Monocyte (primary cell): ENCODE measurements around the gene ZBTB38.

DNA sequence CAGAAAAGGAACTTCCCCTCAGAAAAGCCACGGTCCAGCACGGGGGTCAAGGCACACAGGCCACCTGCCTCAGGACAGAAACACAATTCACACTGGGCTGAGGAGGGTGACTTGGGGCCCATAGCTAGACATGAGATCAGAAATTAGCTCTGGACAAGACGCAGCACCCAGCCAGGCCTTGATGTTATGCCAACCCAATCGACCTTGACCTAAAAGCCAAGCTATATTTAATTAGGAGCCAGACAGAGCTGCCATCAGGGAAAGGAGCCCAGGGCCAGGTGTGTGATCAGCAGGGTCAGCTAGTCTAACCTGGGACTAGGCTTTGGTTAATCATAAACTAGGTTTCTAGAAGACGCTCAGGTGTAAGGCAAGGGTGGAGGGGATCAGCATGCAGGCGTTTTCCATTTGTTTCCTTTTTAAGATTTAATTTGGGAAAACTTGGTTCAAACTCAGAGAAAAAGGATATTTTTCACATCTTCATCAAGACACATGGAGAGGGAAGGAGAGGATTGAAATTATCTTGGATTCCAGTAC lies 23.8 kb upstream of the SLC25A36 start:
- PRO-cap, 2 experiments: no peak in any of the 2 experiments

DNA sequence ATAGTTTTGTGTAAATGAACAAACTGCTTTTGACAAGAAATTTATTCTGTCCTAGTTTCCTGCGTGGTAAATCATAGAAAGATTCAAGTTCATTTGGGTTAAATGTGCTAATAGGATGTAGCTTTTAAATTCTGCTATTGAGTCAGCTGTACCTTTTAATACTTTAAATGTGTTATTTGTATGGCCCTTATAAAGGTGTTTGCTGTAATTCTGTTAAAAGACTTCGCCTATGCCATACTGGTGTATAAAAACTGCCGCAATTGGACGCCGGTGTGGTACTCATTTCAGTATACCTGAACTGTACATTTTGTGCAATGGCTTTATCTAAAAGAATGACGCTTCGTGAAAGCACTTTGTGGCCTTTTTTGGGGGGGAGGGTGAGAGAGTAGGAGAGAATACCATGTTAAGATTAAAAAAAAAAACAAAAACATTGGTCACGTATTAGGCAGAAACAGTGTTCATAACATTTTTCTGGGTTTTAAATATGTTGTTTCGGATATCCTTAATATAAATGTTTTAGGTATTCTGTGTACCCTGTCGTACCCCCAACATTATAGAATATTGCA lies 36.0 kb downstream of the SLC25A36 start:
- PRO-cap, 2 experiments: peak in 2 of 2 experiments; most common plus-strand start position 362 of the sequence (in 2)

GRCh38 chr3:141147715-141148229 lies 83.9 kb upstream of the PXYLP1 start:
- PRO-cap, 2 experiments: no peak in any of the 2 experiments

GRCh38 chr3:141367948-141369157 lies at the start of gene ZBTB38:
Gene ZBTB38, plus strand, starts transcription at chr3:141368504.
- PRO-cap, 2 experiments: no peak in any of the 2 experiments

- PRO-cap, 2 experiments: no peak in any of the 2 experiments
Observed at GRCh38 chr3:141410207-141411216, 42.2 kb downstream of the ZBTB38 start.

DNA sequence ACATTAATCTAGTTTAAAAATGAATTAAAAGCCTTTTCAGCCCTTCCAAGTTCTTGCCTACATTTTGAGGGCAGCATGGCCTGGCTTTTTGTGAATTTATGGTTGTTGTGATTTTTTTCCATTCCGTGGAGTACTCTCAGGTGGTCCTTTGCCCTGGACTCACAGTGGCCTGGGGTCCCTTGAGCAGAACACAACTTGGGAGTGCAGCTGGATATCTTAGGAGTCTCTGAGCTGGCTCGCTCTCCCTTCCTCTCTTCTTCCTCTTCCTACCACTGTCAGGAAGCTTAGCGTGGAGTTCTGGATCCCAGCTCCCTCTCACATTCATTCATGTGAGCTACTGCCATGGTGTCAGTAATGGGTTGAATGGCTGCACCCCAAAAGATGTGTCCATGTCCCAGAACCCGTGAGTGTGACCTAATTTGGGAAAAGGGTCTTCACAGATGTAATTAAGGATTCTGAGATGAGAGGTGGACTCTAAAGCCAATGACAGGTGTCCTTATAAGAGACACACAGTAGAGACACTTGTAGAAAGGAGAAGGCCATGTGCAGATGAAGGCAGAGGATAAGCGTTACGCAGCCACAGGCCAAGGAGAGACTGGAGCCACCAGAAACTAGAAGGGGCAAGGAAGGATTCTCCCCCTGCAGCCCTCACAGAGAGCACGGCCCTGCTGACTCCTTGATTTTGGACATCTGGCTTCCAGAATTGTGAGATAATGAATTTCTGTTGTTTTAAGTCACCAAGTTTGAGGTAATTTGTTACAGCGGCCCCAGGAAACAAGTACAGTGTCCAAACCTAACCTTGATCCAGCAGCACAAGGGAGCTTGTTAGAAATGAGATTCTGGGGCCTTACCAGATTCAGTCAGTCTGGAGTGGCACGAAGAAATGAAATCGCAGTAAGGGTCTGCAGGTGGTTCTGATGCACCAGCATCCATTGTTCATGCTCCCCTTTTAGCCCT lies 48.2 kb downstream of the ZBTB38 start:
- PRO-cap, 2 experiments: no peak in any of the 2 experiments

DNA sequence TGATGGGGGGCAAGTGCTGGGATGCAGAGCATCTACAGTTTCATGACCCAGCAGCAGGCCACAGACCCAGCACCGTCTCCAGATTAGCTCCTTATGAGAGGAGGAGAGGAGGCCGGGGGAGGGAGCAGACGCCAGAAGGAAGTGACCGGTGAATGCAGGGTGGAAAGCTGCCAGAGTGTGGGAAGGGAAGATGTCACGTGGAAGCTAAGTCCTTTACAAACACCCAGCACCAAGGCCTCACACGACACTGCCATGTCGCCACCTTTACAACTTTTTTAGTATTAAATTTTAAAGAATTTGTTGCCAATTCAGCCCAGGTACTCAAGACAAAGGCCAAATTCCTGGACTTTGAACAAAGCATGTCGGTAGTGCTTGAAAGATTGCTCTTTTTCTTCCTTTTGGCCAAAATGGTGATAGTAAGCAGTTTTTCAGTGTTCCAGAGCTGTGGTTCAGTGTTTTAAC lies 58.1 kb downstream of the ZBTB38 start:
- PRO-cap, 2 experiments: no peak in any of the 2 experiments

- PRO-cap, 2 experiments: no peak in any of the 2 experiments
Observed at GRCh38 chr3:141446362-141447669, 40.0 kb upstream of the RASA2 start.

DNA sequence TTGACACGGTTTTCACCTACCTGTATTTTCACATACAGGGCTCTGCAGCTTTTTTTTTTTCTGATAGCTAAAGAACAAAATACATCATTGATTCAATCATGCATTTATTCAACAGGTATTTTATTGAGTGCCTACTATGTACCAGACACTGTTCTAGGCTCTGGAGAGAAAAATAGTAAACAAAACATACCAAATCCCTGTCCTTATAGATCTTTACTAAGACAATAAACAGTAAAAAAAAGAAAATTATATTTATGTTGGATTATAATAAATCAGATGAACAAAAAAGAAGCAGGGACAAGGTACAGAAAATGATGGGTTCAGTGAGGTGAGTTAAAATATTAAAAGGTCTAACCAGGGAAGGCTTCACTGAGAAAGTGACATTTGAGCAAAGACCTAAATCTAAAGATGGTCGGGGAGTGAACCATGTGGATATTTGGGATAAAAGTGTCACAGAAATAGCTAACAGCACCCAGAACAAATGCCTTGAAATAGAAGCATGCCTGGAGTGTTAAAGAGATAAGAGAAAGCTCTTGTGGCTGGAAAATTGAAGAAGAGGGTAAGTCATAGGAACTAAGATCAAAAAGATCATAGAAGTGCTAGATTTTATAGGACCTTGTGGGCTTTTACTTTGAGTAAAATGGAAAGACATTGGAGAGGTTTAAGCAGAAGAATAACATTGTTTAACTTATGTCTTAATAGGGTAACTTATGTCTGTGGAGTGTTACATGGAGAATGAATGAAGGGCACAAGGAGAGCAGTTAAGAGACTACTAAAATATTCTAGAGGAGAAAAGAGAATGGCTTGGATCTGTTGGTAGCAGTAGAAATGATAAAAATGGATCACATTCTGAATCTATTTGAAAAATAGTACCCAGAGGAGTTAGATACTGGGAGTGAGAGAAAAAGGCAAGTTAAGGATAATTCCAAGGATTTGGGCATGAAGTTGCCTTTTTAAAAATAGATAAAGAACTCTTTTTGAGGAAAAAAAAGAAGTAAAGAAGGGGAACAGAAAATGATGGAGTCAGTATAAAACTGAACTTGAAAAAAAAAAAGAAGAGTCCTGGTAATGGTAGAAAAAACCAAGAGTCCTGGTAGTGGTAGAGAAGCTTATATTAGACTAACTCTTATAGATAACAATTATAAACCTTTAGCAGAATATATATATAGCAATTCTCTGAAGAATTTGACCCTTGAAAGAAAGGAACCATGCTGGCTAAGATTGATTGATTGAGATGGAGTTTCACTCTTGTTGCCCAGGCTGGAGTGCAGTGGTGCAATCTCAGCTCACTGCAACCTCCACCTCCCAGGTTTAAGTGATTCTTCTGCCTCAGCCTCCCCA lies 105.5 kb downstream of the RASA2 start:
- PRO-cap, 2 experiments: no peak in any of the 2 experiments

- PRO-cap, 2 experiments: peak in 1 of 2 experiments; most common plus-strand start chr3:141600360 (in 1)
Observed at GRCh38 chr3:141600171-141600858, 113.5 kb downstream of the RASA2 start.

DNA sequence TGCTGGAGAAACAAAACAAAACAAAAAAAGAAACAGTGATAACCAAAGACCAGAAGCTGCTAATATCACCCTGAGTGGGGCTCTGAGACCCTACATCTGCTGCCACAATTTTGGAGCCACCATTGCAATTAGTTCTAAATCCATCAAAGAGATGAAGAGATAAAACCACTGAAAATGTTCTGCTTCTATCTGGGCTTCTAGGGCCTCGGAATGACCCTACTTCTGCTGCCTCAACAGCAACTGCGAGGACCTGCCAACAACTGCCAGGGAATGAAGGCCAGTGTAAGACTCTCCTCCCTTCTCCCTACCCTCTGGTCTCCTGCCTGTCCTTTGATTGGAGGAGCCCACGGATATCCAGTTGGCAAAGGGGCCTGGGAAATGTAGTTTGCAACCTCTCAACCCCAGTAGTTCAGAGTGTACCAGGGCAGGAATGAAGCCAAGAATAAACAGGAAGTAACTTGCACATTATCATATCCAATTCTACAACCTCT lies 91.4 kb upstream of the RNF7 start:
- PRO-cap, 2 experiments: no peak in any of the 2 experiments

DNA sequence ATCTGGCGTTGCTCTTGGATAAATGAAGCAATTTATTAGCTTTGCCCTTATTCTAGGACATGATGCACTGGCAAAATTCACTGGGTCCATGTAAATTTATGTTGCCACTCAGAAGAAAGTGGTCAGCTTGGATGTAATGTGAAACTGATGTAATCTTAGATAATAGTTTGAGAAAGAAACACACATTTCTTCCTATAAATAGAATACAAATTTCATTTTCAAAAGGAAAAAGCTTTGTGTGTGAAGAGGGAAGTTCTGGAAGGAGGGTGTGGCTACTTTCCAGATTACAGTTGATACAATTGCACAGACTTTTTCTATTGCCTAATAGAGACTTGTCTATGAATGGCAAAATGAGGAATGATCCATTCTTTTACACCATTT lies 23.3 kb upstream of the ATP1B3 start:
- PRO-cap, 2 experiments: no peak in any of the 2 experiments

DNA sequence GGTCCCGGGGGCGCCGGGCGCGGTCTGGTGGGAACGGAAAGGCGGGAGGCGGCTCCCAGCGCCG lies 337 bp downstream of the ATP1B3 start:
- PRO-cap, 2 experiments: no peak in any of the 2 experiments

DNA sequence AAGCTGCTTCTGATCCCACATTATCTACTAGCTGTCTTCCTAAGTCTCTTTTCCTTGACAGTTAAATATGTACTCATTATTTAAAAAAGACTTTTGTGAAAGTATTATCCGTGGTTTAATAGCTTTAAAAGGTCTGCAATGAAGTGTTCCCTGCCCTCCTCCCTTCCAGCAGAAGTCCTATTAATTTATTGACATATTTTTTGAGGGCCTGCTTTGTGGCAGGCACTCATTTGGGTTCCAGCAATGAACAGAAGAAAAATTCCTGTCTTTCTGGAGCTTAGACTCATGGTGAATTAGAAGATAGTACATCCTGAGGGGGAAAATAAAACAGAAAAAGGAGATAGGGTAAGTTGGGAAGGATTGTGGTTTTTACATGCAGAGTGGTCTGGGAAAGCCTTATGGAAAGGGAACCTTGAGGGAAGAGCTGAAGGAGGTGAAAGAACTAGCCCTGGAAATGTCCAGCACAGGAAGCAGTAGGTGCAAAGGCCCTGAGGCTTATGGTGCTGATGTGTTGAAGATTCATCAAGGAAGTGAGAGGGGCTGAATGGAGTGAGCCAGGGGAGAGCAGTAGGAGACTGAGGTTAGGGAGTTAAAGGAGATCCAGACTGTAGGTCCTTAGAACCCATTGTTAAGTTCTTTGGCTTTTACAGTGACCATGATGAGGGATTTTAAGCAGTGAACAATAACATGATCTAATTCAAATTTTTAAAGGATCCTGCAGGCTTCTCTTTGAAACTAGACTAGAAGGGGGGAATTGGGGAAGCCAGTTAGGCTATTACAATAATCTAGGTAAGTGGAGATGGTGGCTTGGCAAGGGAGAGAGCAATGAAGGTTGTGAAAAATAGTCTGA lies 32.9 kb downstream of the ATP1B3 start:
- PRO-cap, 2 experiments: peak in 2 of 2 experiments; most common plus-strand start position 741 of the sequence (in 2)

GRCh38 chr3:141927256-141928299 lies 51.1 kb downstream of the ATP1B3 start:
- PRO-cap, 2 experiments: peak in 2 of 2 experiments; most common plus-strand start chr3:141927672 (in 2)

DNA sequence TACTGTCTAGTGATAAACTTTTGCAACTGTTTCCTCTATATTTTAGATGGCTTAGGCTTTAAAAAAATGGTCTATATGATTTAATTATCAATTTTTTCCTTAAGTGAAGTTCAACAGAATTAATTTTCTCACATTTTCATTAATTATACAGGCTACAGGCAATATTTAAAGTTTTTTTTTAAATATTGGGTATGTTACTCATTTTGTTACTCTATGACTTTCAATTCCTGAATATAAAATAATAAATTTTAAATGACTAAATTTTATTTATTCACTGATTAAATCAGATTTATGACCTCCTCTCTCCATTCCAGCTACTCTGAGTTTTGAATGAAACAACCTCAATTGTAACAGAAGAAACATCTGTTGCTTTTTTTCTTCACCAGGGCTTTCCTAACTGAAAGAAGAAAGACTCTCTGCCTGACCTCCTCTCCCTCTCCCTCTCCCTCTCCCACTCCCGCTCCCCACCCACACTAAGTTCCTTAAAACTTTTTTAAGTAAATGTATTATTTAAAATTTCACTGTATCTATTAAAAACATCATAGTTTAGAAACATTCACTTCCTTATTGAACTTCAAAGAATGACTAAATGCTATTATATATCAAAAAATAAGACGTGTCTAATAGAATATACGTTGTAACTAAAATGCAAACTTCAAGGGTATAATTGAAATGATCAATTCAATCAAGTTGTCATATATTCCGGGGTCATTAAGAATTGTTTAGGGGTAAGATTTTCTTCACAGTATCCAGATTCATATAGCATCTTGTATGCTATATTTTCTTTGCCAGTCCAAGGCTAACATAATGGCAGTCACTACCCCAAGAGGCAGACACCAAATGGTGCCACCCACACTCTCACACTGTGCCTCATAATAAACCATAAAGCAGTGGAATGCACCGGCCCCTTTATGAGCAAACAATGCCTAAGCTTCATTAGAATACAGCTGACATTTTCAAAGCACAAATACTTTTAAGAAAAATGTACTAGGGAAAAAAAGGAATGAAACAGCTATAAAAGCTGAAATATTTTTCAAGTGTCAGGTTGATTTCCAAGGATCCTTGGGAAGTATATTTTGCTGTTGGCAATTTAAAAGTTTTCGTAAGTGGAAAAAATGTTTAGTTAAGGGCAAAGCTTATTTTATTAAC lies 121.9 kb downstream of the TFDP2 start:
- PRO-cap, 2 experiments: no peak in any of the 2 experiments

DNA sequence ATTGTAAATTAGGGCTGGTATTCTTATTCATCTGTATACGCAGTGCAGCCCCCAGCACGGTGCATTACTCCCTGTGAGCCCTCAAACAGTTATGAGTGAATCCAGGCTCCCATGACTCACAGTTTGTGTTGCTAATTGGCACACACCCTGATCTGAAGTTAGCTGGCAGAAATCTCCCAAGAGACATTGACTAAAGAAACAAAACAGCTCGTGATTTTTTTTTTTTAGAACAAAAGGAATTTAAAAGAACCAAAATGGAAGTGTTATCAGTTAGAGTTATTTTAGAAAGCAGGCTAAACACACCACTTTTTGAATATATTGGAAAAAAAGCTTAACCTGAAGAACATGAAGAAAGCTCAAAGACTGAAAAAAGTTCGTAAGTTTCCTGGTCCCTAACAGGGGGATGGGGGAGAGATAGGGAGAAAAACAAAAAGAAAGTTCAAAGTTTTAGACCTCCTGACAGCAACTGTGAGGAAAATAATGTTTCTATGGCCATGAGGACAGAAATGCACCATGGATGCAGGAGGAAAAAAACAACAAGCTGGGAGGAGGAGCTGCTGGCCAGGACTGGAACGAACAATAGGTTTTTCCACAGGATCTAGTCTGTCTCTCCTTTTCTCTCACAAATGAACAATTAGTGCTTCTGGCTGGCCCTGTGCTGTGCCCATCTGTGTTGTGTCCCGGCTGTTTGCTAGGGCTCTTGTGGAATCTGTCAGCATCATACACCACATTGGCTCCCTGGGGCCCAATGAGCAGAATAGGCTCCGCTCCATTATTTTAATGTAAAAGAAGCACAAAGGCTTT lies 15.4 kb downstream of the GK5 start:
- PRO-cap, 2 experiments: no peak in any of the 2 experiments

GRCh38 chr3:142239438-142239815 lies 14.0 kb upstream of the GK5 start:
- PRO-cap, 2 experiments: no peak in any of the 2 experiments

- PRO-cap, 2 experiments: no peak in any of the 2 experiments
Observed at GRCh38 chr3:142987606-142987965, 13.8 kb upstream of the U2SURP start.

DNA sequence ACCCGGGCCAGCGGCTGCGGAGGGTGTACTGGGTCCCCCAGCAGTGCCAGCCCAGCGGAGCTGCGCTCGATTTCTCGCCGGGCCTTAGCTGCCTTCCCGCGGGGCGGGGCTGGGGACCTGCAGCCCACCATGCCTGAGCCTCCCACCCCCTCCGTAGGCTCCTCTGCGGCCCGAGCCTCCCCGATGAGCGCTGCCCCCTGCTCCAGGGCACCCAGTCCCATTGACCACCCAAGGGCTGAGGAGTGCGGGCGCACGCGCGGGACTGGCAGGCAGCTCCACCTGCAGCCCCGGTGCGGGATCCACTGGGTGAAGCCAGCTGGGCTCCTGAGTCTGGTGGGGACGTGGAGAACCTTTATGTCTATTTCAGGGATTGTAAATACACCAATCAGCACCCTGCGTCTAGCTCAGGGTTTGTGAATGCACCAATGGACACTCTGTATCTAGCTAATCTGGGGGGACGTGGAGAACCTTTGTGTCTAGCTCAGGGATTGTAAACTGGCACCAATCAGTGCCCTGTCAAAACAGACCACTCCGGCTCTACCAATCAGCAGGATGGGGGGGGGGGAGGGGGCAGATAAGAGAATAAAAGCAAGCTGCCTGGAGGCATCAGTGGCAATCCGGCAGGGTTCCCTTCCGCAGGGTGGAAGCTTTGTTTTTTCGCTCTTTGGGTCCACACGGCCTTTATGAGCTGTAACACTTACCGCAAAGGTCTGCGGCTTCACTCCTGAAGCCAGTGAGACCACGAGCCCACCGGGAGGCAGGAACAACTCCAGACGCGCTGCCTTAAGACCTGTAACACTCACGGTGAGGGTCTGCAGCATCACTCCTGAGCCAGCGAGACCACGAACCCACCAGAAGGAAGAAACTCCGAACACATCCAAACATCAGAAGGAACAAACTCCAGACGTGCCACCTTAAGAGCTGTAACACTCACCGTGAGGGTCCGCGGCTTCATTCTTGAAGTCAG lies 827.2 kb downstream of the PLOD2 start:
- PRO-cap, 2 experiments: no peak in any of the 2 experiments